Uterus (tissue), 7 donors: ENCODE data around the gene TRIM7.

DNA sequence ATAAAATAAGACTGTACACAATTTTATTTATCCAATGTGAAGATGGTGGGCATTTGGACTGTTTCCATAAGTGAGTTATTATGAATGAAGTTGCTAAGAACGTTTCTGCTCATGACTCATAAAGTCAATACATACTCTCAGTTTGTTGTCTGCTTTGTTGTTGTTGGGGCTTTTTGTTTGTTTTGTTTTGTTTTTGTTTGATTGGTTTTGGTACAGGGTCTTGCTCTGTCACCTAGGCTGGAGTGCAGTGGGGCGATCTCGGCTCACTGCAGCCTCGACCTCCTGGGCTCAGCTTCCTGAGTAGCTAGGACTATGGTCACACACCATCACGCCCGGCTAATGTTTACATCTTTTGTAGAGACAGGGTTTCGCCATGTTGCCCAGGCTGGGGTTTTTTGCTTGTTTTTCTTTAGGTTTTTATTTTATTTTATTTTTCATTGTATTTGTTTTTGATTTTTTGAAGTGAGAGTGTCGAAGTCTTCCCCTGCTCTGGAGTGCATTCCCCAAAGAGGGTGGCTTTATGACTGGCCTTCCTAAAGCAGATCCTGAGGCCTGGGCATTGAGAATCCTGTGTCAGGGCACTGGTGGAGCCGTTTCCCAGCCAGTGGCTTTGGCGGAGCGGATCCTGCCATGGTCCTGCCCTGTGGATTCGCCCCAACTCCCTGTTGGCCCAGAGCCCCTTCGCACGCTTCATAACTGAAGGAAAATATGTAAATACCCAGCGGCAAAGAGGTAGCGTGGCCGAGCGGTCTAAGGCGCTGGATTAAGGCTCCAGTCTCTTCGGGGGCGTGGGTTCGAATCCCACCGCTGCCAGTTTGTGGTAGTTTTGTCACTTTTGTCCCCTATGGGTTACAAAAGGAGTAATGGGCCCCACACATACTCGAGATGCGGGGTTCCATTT, 17.8 kb downstream of the TRIM7 start:
- PRO-cap, 4 experiments: peak in 2 of 4 experiments; most common plus-strand start position 727 of the sequence (in 2)
- RAMPAGE, long total RNA, 2 experiments: no peak in any of the 2 experiments
- RRBS: no CpG with 5 or more reads among the region's 25 CpGs

DNA sequence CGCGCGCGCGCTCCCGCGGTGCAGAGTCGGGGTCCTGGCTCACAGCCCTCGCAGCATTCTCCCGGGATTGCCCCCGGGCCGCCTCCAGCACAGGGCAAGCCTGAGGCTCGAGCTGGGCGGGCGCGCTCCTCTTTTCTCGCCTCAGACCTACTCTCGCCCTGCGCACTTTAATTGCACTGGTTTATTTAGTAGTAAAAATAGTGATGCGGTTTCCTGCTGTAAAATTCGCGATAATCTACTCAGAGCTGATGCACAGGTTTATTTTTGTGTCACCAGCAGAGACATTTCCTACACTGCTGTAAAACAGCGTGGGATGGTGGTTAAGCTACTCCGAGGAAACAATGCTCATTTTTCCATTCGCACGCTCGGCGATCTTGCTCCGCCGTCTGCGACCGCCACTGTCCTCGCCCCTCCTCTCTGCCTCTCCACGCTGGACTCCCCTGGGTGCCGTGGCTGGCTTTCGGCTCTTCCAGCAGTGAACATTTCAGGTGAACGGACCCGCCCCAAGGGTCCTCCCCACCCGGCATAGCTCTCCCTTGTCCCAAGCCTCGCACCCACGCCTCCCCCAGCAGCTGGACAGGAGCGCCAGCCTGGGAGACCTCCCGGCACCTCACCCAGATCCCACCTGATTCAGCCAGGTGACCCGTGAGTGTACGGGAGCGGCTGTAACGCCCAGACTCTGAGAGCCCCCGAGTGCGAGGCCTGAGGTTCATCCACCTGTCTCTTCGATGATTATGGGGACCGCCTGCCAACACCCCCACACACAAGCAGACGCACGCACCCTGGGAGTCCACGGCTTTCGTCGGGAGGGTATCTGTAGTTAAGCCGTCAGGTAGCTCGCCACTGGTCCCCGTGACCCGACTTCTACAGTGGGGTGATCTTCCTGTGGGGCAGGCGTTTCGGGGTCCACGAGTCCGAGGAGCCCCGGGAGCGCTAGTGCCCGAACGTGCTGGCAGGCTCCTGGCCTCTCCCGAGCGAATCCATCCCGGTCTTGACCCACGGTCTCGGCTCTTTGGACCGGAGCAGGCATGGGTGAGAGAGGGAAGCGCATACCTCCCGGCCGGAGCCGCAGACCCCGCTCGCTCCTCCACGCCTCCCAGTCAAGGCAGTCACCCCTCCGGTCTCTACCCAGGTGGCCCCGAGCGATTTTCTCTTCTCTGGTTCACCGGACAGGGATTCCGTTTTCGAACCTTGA, 15.1 kb downstream of the TRIM7 start:
- PRO-cap, 4 experiments: peak in 2 of 4 experiments; most common plus-strand start position 348 of the sequence (in 1); most common minus-strand start position 155 of the sequence (in 1)
- RAMPAGE, long total RNA, 2 experiments: no peak in any of the 2 experiments
- RRBS: 2% methylated on average over 24 of the region's 87 CpGs

DNA sequence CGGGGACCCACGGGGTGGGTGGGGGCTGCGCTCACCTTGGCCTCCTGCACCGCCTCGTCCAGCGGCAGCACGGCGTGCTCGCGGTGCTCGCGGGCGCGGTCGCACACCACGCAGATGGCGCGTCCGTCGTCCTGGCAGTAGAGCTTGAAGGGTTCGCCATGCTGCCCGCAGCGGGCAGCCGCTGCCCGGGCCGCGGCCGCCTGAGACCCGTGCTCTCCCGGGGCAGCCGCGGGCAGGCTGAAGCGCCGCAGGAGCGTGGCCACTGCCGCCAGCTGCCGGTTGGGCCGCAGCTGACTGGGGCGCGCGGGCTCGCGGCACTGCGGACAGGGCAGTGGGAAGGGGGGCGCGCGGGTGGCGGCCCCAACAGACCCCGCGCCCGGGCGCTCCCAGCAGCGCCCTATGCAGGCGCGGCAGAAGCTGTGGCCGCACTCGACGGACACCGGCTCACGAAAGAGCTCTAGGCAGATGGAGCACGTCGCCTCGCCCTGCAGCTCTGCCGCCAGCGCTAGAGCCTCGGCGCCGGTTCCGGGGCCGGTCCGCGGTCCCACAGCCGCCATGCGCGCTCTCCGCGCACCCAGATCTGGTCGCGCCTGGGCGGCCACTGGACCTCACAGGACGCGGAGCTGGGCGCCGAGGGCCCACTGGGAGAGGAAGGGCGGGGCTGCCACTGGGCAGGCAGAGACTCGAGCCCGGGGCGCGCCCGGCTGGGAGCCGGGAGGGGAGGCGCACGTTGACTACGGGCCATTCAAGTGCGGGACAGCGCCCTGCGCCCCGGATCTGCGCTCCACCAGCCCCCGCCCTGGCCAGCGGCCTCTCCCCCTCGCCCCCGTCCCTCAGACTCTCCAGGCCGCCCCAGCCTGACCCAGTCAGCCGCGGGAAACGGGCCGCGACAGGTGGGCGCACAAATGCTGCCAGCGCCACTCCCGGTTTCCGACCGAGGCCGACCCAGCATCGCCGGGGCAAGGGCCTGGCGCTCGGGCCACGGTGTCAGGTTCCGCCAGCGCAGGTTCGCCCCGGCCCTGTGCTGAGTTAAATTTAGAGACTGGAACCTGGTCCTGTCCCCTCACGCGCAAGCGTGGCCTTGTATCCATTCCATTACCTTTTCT, at the start of gene TRIM7:
Gene TRIM7, minus strand, starts transcription at position 643 of the 1,106 bp plus-strand sequence.
- PRO-cap, 4 experiments: peak in 4 of 4 experiments; most common plus-strand start position 678 of the sequence (in 2); most common minus-strand start position 582 of the sequence (in 3)
- RAMPAGE, long total RNA, 2 experiments: no peak in any of the 2 experiments
- RRBS: 2% methylated on average over 49 of the region's 127 CpGs

GRCh38 chr5:181287255-181287765, 26.4 kb upstream of the TRIM52 start:
- PRO-cap, 4 experiments: no peak in any of the 4 experiments
- RAMPAGE, long total RNA, 2 experiments: no peak in any of the 2 experiments
- RRBS: no CpG with 5 or more reads among the region's 1 CpG